ReNcell CX (cell line): ENCODE measurements around a stretch of chr1.

GRCh38 chr1:212107425-212108144, 72.0 kb downstream of the DTL start:
- PRO-cap, result no peak

DNA sequence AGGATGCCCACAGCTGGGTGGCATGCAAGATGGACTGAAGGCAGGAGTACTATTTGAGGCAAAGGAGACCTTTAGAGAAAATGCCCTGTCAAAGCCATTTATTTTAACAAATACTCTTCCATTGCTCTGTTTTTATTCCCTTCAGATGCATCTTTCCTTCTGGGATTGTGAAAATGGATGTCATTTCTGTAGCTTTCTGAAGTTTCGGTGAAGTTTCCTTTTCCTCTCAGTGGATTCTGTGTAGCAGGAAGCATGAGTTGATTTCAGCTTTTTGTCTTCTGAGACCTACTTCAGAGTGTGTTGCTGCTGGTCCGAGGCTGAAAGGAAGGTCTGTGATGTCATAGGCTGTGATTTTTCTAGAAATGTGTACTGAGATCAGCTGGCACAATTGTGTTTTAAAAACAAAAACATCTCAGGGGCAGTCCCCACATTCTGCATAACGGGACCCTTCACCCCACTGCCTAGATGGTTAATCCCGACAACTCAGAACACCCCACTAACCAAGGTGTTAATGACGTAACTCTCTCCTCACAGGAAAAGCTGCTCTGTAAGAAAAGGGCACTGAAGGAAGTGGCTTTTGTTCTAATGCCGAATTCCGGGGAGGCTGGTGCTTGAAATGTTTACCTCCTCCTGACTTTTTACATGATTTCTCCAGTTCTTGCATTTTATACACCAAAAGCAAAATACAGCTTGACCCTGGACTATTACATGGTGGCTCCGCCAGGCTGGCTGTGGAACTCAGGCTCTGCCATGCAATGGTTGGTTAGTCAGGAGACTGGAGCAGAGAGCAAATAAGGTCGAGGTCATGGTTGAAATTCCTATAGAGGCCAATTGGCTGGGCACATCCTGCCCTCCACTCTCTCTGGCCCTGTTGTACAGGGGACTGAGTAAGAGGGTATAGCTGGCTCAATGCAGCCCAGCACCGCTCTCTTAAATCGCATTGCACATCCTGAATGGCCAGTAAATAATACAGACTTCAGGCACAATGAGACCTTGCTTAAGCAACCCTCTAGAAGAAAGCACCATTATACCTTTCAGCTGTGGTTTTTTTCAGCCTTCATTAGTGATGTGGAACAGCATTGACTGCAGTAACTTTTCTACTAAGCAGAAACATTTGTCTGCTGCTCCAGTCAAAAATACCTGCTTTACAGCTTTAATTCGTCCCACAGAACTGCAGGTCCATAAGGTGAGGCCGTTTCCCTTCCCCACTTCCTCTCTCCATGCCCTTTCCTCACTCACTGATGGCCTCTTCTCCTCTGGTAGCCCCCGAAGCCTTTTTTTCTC, 59.6 kb upstream of the PPP2R5A start:
- PRO-cap, result no peak

DNA sequence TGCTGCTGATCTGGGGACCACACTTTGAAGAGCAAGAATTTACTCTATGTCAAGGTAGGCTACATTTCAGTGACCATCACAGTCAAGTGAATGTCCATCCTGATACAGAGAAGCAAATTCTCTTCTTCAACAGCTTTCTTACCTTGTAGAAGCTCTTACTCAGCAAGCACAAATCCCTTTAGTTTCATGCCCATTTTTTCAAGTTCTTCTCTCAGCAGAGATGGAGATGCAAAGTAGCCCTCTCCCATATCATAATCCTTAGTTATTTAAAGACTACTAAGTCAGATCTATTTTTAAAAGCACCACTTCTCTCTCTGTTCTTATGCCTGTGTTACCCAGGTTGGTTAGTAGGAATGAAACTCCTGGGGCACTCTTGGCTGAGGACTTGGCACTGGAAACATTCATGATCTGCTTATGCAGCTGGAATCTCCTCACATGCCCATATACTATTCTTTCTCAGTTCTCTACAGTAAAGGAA, 52.0 kb upstream of the PPP2R5A start:
- PRO-cap, result no peak

GRCh38 chr1:212452706-212453246, 20.1 kb downstream of the NENF start:
- PRO-cap, result no peak

- PRO-cap, result no peak
These were observed 44.4 kb downstream of the NENF start for GRCh38 chr1:212476972-212477595.

DNA sequence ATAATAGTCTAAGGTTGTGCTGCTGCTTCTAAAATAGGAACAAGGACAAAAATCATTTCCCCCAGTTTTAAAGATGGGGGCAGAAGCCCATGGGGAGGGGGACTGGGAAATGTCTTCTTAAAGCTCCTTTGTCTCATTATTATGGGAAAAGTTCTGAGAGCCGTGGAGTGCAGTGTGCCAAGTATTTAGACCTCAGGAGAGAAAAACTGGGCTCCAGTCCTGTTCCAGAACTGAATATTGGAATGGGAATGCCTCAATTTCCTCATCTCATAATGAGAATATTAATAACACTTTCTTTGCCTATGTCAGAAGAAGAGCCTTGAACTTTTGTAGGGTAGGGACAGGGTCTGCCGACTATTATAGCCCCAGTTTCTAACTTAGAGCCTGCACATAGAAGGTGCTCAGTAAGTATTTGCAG, 40.9 kb upstream of the ATF3 start:
- PRO-cap, result no peak

GRCh38 chr1:212595884-212596688, 12.5 kb upstream of the ATF3 start:
- PRO-cap, result no peak

DNA sequence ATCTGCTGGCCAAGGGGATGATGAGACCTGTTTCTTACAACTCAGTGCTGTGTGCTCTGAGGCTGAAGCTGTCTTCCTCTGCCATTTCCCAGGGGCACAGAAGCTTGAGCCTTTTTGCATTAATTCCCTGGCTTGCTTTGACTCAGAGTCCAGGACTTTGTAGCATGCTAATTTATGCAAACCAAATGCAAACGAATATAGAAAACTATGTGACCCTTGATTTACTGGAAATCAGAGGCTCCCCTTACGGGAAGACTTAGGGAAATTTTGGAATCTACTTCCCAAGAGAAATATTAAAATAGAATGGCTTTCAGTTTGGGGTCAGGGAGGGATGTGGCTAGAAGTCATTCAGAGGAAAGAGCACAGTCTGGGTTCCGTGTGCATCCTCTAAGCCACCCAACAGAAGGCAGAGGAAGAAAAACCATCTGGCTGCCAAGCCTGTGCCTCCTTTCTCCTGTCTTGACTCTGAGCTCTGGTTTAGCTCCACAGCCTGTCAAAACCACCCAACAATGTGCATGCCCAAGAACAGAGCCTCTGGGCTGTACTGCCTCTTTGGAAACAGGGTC, 14.2 kb downstream of the GARIN4 start:
- PRO-cap, result no peak

GRCh38 chr1:212721213-212721972, 21.8 kb upstream of the BATF3 start:
- PRO-cap, result no peak

DNA sequence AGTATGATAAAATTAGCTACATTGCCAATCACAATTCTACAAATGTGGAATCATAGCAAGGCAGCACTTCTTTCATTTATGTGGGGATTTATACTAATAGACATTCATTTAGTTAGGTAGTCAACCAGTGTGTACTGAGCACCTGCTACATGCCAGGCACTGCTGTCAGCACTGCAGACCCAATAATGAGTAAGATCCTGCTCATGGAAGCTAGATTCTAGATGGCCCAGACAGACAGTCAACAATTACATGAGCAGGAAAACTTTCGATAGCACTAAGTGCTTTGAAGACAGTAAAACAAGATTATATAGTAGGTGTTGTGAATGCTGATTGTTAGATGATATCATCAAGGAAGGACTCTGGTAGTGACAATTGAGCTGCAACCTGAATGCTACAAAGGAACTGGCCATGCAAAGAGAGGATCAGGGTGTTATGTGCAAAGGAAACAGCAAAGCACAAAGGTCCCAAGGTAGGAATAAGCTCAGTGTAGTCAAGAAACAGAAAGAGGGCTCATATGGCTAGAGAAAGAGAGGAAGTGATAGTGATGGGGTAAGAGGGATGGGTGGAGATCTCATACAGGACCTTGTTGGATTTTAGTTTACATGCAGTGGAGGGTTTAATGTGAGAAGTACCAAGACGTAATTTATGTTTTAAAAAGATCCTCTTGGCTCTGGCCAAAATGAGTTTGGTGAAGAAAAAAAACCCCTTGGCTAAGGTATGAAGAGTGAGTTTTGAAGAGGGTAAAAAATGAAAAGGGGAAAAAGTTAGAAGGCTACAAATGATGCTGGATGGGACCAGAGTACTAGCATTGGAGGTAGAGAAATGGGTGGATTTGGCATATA, 7.1 kb downstream of the TATDN3 start:
- PRO-cap, result no peak

GRCh38 chr1:212860608-212861398, 2.7 kb downstream of the FLVCR1 start:
- PRO-cap, result no peak

DNA sequence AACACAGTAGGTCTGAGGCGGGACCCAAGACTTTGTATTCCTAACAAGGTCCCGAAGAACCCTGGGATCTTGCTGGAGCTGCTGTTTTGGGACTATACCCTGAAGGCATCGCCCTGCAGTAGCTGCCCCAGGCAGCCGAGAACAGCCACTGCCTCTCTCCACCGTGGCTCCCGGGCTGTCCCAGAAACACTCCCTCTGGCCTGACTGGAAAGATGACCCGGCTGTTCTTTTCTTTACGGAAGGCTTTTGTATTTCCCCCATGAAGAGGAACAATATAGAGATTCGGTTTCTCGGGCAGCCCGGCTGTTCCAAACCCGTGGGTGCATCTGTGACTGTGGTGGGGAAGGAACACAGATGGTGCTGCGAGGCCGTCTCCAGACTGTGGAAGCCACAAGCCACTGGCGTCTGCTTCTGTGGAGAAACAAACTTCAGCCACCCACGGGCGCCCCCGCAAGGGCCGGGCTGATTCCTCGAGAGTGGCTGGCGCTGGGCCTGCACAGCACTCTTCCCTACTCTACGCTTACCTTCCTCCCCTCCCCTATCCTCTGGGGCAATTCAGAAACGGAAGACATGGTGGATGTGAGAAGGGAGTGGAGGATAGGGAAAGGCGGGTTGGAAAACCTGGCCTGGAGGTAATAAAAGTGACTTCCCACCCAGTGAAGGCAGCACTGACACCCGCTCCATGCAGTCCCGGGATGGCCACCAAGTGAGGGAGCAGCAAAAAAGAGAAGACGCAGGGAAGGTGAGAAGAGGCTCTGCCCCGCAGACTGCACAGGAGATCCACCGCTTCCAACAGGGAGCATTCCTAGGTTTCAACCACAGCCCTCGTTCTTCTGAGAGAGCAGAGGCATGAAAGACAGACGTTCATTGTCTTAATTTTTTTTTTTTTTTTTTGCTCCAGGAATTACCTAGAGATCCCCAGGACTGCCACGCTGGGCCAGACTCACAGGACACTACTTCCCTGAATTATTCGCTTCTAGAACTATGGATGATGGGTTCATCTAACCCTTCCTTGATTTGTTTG, 33.6 kb upstream of the VASH2 start:
- PRO-cap, result no peak

DNA sequence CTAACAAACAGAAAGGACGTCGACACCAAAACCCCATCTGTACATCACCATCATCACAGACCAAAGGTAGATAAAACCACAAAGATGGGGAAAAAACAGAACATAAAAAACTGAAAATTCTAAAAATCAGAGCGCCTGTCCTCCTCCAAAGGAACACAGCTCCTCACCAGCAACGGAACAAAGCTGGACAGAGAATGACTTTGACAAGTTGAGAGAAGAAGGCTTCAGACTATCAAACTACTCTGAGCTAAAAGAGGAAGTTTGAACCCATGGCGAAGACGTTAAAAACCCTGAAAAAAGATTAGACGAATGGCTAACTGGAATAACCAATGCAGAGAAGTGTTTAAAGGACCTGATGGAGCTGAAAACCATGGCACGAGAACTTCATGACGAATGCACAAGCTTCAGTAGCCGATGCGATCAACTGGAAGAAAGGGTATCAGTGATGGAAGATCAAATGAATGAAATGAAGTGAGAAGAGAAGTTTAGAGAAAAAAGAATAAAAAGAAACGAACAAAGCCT, 163.9 kb downstream of the RPS6KC1 start:
- PRO-cap, result no peak

GRCh38 chr1:213690227-213690699, 297.5 kb upstream of the PROX1 start:
- PRO-cap, result no peak

GRCh38 chr1:213905387-213905732, 82.4 kb upstream of the PROX1 start:
- PRO-cap, result no peak

DNA sequence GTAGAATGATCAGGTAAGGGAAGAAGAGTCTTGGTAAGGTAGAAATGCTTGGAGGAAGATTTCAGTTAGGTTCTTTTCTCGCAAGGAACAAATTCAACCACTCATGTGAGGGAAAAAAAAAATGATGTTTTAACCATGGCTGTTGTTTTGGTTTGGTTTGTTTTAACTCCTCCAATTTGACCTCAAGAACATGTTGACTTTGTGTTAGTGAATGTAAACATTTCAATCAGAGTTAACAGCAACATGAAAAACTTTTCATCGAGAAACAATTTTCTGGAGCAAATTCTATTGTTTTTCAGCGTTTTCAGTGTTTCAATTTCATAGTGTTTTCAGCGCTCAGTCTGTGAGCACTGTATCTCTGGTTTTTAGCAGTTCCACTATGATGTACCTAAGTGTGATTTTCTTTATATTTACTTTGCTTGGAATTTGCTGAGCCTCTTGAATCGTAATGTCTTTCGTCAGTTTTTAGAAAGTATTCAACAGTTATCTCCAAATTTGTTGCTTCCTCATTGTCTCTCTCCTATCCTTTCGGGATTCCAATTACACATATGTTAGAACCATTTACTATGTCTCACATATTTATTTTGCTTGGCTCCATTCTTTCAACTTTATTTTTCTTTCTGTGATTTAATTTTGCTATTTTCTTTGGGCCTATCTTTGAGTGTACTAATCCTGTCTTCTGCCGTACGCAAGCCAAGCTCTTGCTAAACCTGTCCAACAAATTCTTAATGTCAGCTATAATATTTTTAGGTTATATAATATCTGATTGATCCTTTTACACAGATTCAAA, 48.8 kb upstream of the PROX1 start:
- PRO-cap, result no peak

- PRO-cap, result no peak
These were observed 8.6 kb downstream of the PROX1 start for GRCh38 chr1:213996213-213996977.

- PRO-cap, result no peak
These were observed 119.7 kb downstream of the PROX1 start for GRCh38 chr1:214107222-214108050.

- PRO-cap, result no peak
These were observed 56.6 kb downstream of the SMYD2 start for GRCh38 chr1:214337356-214338191.

GRCh38 chr1:214437934-214438623, 113.3 kb downstream of the PTPN14 start:
- PRO-cap, result no peak